Metanephros (tissue), 2 donors: Measurements from ENCODE around the gene RASSF10.

DNA sequence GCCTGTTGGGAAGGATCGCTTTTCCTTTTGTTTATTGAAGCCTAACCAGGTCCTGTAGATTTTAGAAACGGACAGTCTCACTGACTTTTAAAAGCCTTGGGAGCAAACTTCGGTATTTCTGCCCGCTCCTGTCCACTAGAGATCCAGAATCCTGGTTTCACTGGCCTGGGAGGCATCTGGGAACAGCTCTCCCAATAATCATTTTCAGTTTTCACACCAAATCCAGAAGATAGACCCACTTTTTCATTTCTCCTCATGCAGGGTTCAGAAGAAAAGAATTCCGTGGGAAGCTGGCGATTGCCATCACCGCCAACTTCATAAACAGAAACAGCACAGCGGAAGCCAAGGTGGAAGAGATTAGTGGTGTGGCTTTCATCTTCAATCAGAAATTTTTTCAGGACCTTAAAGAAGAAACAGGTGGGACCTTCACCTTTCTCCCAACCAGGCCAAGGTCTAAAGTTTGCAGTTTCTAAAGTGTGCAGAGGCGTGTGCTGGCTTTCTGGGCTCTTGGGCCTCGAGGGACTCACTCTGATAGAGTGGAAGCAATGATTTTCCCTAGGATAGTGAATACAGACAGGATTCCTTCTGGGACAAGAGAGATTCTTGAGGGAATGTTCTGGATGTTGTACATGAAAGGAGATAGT is 102.7 kb downstream of the MICAL2 start:
- RAMPAGE, long total RNA, result no peak

DNA sequence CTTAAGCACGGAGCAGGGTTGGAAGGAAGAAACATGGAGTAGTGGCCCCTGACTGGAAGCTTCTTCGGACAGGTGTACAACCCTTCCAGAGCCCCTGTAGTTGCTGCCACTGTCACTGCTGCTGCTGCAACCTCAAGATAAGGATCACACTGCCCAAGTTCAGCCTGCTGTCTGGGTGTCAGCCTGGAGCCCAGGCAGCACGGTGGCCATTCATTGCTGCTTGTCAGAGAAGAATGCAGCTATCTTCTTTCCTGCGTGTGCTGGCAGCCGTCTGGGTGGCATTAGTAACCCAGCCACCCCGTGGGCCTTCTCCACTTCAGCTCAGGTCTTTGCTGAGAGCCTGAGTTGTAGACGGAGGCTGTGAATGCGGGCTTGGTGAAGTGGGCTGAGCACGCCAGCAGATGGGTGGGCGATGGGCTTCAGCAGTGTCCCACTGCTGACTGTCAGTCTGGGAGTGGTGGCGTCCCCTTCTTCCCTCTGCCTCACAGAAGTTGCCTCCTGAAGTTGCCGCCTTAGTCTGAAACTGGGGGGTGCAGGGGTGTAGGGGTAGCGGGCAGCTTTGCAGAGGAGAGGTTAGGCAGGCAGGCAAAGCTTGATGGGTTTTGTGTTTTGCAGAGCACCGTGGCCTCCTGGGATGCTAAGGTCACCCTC is 106.8 kb downstream of the MICAL2 start:
- RAMPAGE, long total RNA, result no peak

DNA sequence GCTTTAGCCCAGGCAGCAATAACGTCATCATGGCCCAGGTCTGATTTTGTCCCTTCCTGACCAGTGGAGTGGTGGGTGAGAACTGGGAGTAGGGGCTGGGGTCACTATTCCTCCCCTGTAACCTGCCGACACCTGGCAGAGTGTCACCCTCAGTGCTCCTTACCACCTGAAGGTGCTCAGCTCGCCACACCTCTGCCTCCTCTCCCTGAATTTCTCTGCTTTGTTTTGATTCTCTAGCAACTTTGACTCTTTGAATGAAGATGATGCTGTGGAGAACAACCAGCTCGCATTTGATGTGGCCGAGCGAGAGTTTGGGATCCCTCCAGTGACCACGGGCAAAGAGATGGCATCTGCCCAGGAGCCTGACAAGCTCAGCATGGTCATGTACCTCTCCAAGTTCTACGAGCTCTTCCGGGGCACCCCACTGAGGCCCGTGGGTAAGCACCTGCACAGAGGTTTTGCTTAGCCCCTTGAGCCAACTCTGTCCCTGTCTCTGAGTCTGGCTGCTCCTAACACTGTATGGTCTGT is 115.6 kb downstream of the MICAL2 start:
- RAMPAGE, long total RNA, result no peak

DNA sequence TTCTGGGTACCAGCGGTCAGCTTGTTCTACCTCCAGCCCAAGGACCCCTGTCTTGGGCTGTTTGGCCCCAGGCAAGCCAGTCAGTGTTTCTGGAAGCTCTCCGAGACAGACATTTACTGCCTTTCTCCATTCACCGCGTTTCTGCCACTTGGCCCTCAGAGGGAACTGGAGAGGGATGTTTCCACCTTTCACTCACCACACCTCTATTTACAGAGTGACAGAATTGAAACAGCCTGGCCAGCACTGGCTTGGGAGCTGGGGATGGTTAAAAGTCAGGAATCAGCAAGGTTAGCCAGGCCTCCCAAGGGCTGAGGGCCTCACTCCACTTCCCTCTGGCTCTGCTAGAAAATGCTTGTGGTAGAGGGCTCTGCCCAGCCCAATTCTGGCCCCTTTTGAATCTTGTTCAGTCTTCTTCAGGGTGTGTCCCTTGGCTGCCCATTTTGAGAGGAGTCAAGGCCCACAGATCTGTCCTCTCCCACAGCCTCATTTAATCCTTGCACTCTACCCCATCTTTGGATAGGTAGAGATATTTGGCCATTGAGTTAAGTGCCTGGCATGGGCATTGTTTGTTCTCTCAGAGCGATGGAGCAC is 119.1 kb downstream of the MICAL2 start:
- RAMPAGE, long total RNA, result no peak

GRCh38 chr11:12256577-12256913 is 120.8 kb upstream of the PARVA start:
- RAMPAGE, long total RNA, result no peak

DNA sequence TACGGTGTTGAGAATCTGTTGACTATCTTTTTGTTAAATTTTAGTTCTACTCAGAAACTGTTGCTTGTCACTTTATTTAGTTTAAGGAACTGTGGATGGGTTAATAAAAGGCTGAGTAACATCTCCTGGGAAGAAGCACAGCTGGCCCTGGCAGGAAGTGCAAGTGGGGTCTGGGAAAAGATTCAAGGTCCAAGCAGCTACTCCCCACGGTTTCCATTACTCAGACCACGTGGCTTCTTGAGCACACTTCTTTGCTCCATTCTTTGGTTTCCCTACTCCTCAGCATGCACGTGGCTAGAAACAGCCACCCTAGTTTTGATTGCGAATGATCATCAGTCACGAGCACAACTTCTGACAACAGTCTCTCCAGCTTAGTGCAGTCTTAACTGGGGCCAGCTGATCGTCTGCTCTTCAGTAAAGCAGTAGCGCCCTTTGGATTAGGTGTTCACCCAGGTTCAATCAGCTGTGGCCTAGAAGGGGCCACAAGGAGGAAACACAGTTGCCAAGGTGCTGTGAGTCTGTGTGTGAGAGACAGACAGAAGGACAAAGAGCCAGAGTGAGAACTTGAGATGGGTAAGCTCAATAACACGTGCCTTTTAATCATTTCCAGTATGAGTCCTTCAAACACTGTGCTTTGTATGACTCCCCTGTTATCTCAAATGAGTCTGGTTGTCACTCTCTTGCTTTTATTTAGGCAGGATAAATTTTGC is 1.1 kb upstream of the PARVA start:
- RAMPAGE, long total RNA, result no peak

GRCh38 chr11:12409628-12409991 is 32.2 kb downstream of the PARVA start:
- RAMPAGE, long total RNA, result no peak

- RAMPAGE, long total RNA, result no peak
These were observed 32.8 kb downstream of the PARVA start for GRCh38 chr11:12409992-12410800.

- RAMPAGE, long total RNA, result no peak
These were observed 10.7 kb downstream of the TEAD1 start for GRCh38 chr11:12684778-12685383.

DNA sequence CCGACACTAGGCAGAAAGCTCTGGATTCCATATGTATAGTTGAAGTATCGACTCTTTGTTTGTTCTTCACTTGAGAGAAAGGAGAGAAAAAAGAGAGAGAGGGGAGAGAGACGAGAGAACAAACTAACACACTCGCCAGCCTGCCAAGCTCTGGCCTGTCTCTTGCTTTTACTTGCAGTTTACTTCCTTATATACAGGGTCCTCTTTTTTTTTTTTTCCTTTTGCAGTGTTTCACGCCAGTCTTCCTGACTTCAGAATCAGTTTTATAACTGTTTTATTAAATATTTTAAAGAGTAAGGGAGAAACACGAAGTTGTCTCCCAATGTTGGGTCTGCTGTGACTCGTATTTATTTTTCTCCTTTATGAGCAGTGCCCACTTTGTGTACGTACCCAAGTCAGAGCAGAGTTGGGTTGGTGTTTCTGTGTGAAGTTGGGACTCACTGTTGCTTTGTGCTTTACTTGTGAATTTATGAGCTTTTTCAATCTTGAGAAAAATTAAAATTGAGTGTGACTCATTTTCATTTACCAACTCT is 20.0 kb downstream of the TEAD1 start:
- RAMPAGE, long total RNA, result no peak

DNA sequence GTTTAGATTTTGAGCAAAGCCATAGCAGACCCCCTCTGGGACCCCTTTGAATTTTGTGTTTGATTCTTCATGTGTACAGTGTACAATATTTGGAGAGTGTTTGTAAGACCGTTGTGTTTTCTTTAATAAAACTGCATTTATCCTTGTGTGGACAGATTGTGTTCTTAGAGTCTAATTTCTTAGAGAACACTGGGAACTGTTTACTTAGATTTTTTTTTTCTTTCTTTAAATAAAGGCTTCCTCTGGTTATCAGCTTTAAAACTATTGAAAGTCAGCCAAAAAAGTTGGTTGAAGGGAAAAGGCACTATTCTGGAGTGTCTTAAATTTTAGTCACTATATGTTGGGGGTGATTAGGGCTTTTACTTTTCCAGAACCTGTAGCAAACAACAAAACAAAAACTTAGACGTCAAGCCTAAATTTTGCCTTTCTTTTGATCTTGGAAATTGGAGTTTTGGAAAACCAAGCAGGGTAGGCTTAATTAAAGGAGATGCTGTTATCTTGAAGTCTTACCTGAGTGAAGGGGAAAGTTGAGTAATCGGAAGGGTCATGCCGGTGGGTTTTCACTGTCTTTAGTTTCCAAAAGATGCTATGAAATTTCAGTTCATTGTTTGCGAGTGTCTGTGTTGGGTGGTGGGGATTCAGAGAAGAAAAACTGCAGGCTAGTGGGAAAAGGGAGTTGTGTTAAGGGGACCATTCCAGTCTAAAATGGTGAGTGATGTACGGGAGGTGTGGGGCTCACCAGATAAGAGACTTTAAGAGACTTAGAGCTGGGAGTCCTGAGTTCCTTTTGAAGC is 27.0 kb downstream of the TEAD1 start:
- RAMPAGE, long total RNA, result no peak

DNA sequence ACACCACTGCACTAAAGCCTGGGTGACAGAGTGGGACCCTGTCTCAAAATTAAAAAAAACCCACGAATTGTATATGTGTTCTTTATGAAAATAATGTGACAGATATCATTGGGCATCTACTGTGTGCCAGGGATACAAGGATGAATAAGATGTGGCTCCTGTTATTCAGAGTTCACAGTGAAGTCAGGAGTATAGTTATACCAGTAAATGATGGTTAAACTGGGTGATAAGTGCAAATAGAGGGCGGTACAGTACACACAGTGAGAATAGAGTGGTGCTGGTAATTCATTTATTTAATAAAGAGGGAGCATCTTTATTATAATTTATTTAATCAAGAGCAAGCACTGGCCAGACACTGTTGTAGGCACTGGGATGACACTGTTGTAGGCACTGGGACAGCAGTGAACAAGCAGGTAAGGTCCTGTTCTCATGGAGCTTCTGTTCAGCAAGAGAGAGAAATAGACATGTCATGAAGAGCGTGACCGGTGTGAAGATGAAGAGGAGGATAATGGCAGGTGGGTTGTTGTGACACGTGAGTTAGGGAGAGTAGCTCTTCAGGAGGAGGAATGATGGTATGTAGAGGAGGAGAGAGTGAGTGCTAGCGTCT is 36.2 kb downstream of the TEAD1 start:
- RAMPAGE, long total RNA, result no peak

GRCh38 chr11:12767346-12768234 is 93.4 kb downstream of the TEAD1 start:
- RAMPAGE, long total RNA, result no peak

DNA sequence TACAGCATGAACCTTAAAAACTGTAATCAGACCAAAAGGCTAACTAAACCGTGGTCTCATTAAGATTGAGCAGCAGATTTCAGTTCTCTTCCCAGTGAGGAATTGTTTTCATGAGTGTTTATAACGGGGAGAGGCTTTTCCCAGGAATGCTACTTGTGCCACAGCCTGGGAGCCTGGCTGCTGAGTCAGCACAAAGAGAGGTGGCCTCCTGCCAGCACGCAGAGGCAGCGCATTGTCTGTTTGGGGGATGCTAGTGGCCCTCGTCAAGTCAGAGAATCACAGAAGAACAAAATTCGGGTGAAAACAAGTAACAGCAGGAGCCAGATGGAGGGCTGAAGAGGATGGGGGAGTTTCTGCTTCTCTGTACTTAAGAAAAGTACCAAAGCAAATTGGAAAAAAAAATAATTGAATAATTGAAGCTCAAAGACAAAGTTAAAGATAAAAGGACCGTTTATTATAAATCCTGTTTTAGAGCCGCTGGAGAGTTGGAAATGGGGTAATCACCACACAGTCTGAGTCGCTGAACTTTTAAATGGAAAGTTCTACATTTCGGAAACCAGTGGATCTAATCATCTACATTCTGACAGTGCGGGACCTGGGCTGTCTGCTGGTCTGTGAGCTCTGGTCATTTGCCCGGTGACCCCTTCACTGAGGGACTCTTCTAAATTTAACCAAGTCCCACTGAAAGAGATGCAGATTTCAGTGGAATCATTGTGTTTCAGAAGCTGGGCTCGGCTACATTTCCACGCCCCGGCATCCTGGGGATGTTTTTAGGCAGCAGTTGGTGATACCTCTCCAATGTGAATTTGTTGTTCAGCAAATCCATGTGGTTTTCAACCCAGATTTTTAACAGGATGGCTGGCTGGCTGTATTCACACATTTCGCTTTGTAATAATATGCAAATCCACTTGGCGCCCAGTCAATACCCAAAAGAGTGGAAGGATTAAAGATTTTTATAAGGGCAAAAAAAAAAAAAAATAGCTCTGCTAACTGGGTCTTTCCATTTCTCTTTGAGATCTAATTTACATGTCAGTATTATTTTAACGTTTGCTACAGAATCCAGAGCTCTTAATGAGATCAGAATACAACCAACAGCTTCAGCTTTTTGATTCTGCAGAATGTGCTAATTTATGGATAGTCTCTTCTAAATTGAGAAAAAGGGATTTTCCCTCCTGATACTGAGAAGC is 145.6 kb upstream of the RASSF10 start:
- RAMPAGE, long total RNA, result no peak

- RAMPAGE, long total RNA, result no peak
These were observed 144.8 kb upstream of the RASSF10 start for GRCh38 chr11:12864296-12864664.

DNA sequence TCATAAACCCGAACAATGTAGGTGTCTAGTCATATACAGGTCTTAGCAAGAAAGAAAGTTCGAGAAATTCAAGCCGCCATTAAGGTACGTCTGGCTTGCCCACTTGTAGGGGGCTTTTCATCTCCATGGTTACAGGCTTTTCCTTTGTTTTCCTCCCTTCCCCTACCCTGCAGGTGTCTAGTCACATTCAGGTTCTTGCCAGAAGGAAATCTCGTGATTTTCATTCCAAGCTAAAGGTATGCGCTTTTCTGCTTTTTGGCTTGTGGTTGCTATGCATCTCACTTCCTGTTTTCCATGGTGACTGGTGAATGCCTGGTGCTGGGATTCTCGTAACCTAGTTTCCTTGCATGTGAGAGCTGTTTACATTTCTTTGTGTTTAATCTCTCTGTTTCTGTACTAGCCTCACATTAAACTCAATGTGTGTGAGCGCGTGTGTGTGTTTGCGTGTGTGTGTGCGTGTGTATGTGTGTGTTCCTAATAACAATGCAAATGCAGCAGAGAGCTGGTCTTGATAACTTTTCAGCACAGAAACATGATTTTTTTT is 144.4 kb upstream of the RASSF10 start:
- RAMPAGE, long total RNA, result no peak

- RAMPAGE, long total RNA, result no peak
These were observed at the start of gene RASSF10 for GRCh38 chr11:13008936-13009783. Gene RASSF10, plus strand, starts transcription at chr11:13009316.

DNA sequence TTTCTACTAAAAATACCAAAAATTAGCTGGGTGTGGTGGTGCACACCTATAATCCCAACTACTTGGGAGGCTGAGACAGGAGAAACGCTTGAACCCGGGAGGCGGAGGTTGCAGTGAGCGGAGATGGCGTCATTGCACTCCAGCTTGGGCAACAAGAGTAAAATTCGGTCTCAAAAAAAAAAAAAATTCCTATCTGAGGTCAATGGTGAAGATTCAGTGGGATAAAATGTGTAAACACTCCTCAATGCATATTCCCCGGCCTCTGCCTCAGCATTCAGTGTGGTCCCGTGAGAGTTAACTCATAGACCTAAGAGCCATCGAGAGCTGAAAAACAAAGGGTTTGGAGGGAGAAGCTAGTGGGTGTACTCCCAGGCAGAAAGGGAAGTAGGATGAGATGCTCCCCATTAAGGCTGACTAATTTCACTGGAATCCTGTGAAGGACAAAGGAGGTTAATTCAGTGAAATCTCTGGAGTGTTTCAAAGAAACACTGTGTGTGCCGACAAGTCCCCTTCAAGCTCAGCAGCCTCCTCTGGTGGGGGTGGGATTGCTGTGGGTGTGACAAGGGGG is 61.7 kb upstream of the BMAL1 start:
- RAMPAGE, long total RNA, result no peak

- RAMPAGE, long total RNA, result no peak
These were observed 73.7 kb downstream of the BMAL1 start for GRCh38 chr11:13350997-13352047.

DNA sequence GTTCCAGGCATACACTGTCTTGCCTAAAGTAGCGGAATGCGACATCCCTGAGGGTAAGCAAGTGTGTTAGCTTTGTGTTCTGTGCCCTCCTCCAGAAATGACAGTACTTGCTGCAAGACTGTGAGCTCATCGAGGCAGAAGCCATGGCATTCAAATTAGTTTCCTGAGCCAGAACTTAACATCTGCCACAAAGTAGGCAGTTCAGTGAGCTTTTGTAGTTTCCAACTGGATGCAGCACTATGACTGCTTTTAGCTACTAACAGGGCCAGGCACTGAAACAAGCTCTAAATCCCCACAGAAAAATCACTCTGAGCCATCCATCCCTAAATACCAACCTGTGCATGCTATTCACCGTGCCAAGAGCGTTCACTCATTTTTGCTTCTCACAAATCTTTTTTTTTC is 1.2 kb upstream of the FAR1 start:
- RAMPAGE, long total RNA, result no peak